Measurements from ENCODE around the genes AIG1 and LTV1.

GRCh38 chr6:142913470-142914155 lies 31.4 kb downstream of the HIVEP2 start:
- PRO-cap: no peak

DNA sequence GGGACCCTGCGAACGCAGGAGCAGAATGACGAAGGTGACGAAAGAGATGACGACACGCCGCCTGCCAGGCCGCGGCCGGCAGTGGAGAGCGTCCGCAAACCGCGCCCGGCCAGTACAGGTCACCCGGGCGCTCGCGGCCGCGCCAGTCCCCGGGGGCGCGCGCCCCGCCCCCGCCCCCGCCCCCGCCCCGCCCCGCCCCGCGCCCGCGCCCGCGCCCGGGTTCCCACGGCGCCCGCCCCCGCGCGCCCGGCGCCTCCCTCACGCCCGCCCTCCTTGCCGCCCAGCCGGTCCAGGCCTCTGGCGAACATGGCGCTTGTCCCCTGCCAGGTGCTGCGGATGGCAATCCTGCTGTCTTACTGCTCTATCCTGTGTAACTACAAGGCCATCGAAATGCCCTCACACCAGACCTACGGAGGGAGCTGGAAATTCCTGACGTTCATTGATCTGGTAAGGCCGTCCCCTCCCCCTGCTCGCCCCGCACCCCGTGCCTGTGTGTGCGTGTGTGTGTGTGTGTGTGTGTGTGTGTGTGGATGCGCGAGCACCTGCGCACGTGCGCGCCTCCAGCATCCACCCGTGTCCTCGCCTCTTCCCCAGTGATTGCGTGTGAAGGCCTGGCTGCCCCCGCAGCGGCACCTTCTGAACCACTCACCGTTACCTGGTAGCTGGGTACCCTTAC lies at the start of gene AIG1:
Gene AIG1 (plus strand): TSS at position 270 of the 676 bp plus-strand sequence.
- PRO-cap: bidirectional peak, plus-strand start at position 283 of the sequence, minus-strand start at position 83 of the sequence

GRCh38 chr6:143528488-143528950 lies 17.0 kb upstream of the FUCA2 start:
- PRO-cap: no peak

- PRO-cap: no peak
These were observed 31.8 kb upstream of the FUCA2 start for GRCh38 chr6:143543288-143543723.

DNA sequence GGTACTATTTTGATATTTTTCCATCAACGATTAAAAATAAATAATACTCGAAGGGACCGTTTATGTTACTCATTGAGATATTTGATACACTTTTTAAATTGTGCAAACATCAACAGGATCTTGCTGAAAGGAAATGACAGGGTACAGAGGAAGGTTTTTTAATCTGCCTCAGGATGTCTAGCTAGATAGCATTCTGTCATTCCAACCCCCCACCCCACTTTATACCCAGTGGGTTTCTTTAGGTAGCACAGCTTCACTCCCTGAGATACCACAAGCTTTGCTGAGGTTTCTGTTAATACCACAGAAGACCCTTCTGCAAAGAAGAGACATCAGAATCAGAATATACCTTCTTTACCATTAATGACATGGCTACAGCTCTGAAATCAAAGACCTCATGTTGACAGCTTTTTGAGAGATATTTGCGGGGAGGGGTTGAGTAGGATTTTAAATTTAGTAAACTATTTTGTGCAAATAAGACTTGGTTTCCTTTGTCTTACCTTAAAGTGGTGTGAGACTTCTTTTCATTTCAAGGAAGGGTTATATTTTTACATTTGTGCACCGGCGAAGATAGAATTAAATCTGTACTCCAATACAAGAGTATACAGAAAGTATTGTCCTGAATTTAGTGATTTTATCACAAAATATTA lies 1.4 kb downstream of the PHACTR2 start:
- PRO-cap: no peak

GRCh38 chr6:143744815-143746040 lies 67.5 kb downstream of the PHACTR2 start:
- PRO-cap: no peak

GRCh38 chr6:143755479-143755891 lies 77.7 kb downstream of the PHACTR2 start:
- PRO-cap: no peak

DNA sequence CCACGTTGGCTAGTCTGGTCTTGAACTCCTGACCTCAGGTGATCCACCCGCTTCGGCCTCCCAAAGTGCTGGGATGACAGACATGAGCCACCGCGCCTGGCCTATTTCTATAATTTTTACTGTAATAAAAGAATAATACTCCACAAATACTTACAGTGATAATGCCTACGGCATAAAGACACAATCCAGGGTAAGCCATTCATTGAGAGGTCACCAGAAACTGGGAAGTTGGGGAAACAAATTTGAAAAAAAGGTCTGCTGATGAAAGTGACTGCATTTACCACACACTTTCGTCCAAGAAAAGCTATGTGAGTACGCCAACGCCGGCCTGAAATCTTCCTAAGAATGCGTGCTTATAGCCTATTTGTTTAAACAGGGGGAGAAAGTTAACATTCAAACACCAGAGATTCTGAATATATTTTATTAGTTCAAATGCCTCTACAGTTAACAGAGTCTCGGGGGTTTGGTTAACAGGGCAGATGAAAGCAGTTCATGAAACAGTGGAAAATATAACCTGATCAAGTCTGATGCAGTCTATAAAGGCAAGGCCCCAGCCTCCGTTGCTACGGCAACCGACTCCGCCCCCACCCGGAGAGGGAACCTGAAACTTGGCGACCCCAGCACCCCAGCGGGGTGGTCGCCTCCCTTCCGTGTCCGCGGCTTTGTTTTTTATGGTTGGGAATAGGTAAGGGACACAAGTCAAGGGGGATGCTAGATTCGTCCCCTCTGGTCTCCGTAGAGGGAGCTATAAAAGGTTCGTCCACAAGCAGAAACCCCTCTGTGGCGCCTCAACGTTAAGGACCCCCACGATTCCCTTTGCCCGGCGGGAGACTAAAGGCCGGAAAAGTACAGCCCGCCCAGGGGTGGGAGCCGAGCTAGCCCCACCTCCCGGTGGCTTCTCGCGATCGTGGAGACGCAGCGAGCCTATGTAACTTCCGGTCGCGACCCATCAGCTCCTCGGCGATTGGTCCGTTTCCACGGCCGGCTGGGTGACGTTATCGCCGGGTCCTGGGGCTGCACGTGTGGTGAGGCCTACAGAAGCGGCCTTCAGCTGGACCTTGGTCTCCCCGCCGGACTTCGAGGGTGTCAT lies at the start of gene LTV1:
Gene LTV1 (plus strand): TSS at position 990 of the 1,090 bp plus-strand sequence.
- PRO-cap: bidirectional peak, plus-strand start at position 998 of the sequence, minus-strand start at position 833 of the sequence

DNA sequence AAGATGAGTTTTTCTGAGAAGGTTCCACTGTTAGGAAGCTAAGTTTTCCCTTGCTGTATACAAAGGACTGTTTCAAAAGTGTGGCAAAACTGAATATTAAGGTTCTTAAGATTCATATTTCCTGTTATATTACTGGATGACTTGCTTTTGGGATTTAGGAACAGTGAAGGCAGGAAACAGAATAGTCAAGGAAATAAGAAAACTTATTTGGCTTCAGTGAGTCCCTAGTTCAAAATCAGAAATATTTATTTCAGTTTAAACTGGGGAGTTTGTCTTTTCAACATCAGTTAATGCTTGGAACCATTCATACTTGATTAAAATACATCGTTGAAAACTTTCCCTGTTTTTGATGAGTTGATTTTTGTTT lies 298 bp upstream of the ZC2HC1B start:
- PRO-cap: no peak

DNA sequence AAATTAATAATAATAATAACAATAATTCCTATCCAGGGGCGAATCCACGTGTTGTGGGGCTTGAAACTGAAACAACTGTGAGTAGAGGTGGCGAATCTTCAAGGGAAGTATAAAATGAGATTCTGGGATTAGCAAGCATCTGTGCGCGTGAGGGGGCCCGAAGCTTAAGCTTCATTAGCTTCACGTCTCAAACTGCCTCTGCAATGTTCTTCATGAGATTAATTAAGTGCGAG lies 30.6 kb downstream of the SF3B5 start:
- PRO-cap: no peak

DNA sequence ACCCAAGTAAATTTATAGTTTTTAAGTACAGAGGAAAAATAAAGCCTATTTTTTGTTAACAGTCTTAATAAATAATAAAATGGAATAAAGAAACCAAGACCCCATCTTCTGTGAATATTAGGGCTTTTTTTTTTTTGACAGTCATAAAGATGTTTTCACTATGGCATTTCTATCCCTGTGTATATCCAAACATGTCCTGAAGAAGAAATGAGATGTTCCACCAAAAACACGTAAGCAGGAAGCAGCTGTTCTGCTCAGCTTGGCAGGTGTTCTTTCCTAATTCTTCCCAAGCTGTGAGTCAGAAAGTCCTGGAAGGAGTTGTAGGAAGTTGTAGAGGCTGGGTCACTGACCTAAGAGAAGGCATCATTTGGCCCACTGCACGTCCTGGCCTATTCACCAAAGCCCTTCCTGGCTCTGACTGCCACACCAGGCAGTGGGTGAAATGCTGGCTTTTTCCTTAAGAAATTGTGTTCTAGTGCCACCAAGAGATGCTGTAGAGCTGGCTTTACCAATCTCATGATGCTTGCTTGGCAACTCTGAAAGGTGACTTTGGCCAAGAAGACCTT lies 40.2 kb downstream of the STX11 start:
- PRO-cap: no peak

GRCh38 chr6:144264721-144265304 lies 20.3 kb upstream of the UTRN start:
- PRO-cap: bidirectional peak, plus-strand start at chr6:144265195, minus-strand start at chr6:144265025

DNA sequence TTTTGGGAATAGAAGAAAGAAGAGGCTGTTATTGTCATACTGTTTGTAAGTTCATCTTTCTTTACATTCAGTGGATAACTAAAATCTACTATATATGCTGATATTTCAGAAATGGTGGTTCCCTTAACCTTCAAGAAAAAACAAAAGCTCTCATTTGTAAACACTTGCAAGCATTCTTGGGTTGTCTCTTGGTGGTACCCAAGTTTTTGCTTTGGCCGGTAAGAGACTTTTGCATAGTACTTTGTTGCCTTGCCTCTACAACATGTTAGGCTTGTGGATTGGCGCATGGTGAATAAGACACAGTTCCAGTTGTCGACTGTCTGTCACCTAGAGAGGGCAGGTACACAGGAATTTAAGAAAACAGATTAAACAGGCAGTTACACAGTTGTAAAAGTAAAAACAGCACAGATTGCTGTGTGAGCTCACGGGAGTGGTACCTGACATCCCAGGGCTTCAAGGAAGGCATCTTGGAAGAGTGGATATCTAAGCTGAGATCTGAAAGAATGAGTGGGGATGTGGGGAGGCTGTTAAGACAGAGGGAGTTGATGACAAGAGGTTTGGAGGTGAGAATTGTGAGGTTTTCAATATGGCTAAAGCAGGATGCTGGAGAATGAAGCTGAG lies 19.1 kb downstream of the UTRN start:
- PRO-cap: no peak

GRCh38 chr6:144326752-144327668 lies 41.9 kb downstream of the UTRN start:
- PRO-cap: no peak

- PRO-cap: no peak
These were observed 92.5 kb downstream of the UTRN start for GRCh38 chr6:144377404-144378201.

DNA sequence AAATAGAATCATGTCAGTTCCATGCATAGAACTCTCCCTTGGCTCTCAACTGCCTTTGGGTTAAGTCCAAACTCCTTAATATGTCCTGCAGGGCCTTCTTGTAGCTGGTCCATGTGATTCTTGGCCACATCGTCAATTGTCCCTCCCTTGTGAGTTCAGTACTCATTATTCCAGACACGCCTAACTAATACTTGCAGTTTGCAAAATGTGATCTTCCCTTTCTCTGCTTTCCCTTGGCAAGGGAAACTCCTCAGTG lies 165.0 kb downstream of the UTRN start:
- PRO-cap: no peak

GRCh38 chr6:144474373-144475011 lies 189.4 kb downstream of the UTRN start:
- PRO-cap: no peak

DNA sequence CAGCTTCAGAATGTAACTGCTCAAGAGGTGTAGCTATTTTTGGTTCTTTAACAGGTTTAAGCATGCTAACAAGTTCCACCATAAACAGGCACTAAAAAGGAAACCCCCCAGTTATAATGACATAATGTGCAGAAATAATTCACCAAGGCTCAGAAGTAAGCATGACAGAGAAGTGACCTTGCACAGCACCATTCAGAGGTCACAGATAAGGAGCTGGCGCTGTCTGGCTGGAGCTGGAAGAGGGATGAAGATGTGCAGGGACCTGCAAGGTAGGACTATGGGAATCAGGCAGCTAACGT lies 385.1 kb downstream of the EPM2A start:
- PRO-cap: no peak

- PRO-cap: no peak
These were observed 56.6 kb downstream of the SHPRH start for GRCh38 chr6:145907395-145908067.

GRCh38 chr6:146855223-146856000 lies 256.6 kb downstream of the ADGB start:
- PRO-cap: no peak

Measured in Calu3 (cell line).